Psoas muscle (tissue), 2 donors: ENCODE results near the genes NANP and DEFB115.

DNA sequence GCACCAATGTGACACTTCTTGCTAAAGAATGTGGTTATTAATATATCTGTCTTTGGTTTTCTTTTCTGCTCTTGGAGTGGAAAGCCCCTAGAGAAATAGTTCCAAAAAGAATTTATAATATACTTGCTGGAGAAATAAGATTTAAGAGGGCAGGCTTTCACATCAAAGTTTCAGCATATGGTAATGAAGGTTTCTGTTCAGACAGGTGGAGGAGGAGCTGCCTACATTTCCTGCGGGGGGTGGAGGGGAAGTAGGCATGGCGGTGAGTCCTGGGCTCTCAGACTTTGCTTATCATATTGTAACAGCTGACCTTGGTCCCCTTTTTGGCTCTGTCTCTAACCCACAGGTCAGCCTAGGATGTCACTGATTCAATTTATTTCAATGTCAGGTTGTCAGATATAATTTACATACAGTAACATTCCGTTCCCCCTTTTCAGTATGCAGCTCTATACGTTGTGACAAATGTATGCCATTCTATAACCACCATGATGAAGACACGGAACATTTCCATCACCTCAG lies 77.5 kb upstream of the GGTLC1 start:
- PRO-cap, 2 experiments, result no peak in any of the 2 experiments

DNA sequence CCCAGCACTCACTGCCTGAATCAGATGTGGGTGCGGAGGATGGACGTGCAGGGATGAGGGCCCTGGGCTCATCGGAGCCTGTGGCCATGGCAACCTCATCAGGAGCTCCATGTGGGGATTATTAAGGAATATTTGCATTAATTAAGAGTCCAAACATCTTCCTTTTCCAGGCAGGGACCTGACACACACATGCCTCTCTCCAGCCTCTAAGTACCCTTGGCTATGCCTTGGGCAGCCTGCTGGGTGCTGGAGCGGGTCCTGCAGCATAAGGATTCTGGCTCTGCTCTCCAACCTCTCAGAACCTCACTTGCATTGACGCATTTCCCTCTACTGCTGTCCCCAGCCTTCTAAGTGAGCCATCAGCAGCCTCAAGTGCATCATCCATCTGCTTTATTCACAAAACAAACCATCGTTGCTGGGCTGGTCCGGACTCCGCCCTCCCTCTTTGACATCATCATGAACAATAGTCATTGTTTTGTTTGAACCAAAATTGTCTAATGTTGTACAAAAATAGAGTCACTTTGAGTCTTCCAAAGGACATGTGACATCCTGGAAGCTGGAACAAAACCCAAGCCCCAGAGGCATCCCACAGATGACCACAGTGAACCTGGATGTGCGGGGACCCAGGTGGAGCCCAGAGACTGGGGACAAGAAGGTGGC lies 229.9 kb downstream of the SYNDIG1 start:
- PRO-cap, 2 experiments, result no peak in any of the 2 experiments

DNA sequence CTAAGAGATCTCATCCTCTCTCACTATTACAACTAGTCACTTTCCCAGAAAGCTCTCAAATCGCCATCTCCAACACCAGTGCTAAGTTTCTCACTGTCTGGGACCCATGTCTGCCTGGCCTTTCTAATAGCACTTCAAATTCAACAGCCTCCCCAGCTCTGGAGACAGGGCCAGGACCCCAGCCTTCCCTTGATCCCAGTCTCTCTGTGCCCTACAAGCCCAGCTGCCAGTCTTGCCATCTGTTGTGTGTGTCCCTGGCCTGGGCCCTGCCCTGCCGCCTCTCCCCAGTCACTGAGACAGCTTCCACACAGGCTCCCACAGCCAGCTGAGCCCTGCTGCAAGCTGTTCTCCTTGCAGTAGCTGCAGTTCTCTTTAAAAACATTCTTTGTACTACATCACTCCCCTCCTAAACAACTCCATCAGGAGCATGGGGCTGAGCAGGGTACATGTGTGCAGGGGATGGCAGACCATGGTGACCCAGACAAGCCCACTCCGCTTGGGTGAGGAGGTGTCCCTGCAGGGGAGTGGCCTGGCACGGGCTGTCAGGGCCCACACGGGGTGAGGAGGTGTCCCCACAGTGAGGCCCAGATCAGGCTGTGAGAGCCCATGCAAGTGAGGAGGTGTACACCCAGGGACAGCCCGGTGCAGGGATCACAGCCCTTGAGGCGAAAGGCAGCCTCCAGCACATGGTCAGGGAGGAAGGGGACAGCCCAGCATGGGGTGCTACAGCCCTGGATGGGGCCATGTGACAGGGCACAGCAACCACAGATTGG lies 16.1 kb downstream of the CST7 start:
- PRO-cap, 2 experiments, result no peak in any of the 2 experiments

- PRO-cap, 2 experiments, result no peak in any of the 2 experiments
Measured at GRCh38 chr20:24988945-24989582, 3.5 kb downstream of the APMAP start.

GRCh38 chr20:25030578-25030937 lies 27.4 kb downstream of the ACSS1 start:
- PRO-cap, 2 experiments, result no peak in any of the 2 experiments

- PRO-cap, 2 experiments, result no peak in any of the 2 experiments
Measured at GRCh38 chr20:25178680-25179200, 16.8 kb upstream of the ENTPD6 start.

DNA sequence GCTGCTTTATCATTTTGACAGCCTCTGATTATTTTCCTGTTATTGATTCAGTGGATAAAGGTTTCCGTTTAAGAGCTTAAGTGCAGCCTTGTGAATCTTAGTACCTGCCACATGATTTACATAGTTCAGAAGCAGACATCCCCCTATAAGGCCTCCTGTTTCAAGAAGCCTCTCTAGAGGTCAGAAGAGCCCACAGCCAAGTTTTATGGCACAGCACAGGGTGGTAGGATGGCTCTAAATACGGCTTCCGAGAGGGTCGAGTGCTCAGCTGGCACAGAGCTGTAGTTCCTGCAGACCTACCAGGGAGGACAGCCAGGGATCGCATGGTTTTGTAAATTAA lies 17.6 kb upstream of the PYGB start:
- PRO-cap, 2 experiments, result no peak in any of the 2 experiments

GRCh38 chr20:25247049-25247875 lies 623 bp upstream of the PYGB start:
- PRO-cap, 2 experiments, result no peak in any of the 2 experiments

DNA sequence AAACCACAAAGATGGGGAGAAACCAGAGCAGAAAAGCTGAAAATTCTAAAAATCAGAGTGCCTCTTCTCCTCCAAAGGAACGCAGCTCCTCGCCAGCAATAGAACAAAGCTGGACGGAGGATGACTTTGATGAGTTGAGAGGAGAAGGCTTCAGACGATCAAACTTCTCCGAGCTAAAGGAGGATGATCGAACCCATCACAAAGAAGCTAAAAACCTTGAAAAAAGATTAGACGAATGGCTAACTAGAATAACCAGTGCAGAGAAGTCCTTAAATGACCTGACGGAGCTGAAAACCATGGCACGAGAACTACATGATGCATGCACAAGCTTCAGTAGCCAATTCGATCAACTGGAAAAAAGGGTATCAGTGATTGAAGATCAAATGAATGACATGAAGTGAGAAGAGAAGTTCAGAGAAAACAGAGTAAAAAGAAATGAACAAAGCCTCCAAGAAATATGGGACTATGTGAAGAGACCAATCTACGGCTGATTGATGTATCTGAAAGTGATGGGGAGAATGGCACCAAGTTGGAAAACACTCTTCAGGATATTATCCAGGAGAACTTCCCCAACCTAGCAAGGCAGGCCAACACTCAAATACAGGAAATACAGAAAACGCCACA lies 13.7 kb downstream of the PYGB start:
- PRO-cap, 2 experiments, result no peak in any of the 2 experiments

GRCh38 chr20:25281612-25282259 lies 33.9 kb downstream of the PYGB start:
- PRO-cap, 2 experiments, result no peak in any of the 2 experiments

DNA sequence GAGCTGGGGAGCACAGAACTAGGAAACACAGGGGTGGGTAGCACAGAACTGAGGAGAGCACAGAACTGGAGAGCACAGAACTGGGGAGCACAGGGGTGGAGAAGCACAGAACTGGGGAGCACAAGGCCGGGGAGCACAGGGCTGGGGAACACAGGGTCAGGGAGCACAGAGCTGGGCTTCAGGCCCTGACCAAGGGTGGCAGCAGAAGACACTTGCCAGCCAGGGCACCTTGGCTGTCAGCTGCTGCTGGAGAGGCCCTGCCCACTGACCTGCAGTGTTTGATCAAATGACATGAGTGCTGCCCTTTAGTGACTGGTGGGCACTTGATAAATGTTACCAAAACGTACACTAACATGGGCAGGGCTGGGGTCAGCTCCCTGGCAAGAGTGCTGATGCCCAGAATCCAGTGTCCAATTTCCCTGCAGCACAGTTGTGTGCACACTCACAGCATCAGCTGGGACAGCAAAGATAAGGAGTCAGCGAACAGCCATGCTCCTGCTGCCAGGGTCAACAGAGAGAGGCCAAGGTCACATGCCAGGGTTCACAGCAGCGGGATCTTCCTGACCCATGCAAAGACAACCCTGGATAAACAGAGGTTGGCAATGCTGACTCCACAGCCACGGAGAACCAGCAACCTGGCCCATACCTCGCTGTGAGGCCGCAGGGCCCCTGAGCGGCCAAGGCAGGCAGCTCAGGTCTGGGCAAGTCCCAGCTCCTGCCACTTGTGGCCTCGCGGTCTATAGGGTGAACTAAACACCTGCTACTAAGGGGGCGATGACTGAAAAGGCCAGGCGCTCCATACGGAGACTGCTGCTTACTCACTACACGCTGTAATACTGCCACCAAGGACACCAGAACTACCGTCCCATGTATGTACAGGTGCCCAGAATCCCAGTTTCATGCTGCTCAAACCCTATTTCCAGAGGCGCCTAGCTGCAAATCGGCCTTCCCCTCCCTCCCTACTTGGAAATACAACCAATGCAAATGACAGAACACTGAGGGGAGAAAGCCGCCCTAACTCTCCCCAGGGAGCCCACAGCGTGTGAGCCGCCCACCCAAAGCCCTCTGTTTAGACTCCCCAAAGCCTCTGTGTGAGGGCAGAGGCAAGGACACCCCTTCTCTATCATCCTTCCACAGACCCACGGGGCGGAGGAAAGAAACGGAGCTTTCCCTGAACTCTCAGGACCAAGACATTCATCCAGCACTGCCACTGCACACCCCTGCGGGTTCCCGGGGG lies 46.2 kb downstream of the NINL start:
- PRO-cap, 2 experiments, result no peak in any of the 2 experiments

- PRO-cap, 2 experiments, result no peak in any of the 2 experiments
Measured at GRCh38 chr20:25584460-25584718, 942 bp downstream of the NINL start.

GRCh38 chr20:25623367-25624343 lies at the start of gene NANP:
Gene NANP, minus strand, starts transcription at chr20:25624014.
- PRO-cap, 2 experiments, result peak in 2 of 2 experiments; most common plus-strand start chr20:25624138 (in 1); most common minus-strand start chr20:25623979 (in 1)

DNA sequence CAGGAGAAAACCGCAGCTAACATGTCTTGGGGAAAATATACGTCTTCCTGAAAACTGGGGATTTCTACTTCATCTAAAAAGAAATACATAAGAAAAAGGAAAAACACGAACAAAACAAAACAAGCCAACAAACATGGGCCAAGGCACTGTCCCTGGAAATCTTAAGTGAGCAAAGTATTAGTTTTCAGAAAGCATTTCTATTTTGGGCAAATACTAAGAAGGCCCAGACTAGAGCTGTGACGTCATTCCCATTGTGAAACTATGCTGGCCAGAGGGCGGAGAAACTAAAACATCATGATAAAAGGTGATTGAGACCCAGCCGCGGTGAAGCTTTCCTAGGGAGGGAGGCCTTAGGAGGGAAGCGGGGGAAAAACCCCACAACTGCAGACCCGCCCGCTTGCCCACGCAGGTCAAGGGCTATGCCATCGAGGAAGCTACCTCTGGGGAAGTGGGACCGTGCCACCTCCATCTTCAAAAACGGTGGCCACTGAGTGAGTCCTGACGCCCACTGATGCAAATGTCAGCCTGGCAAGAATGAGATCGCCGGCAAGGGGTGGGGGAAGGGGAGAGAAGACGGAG lies 1504.8 kb upstream of the DEFB115 start:
- PRO-cap, 2 experiments, result no peak in any of the 2 experiments

- PRO-cap, 2 experiments, result no peak in any of the 2 experiments
Measured at GRCh38 chr20:30500034-30500510, 757.4 kb upstream of the DEFB115 start.

DNA sequence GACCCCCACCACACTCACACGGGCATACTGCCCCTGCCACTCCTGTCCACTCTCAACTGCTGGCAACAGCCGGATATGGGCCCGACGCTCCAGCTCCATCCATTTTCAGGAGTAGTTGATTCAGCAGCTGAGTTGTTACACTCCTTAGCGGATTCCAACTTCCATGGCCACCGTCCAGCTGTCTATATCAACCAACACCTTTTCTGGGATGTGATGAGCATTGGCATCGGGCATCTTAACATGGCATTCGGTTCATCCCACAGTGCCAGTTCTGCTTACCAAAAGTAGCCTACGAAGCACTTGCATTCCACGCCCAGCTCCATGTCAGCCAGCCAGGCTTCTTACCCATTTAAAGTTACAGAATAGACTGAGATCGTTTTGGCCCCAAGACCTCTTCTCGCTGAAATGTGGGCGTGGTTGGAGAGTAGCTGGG lies 743.2 kb upstream of the DEFB115 start:
- PRO-cap, 2 experiments, result no peak in any of the 2 experiments

- PRO-cap, 2 experiments, result no peak in any of the 2 experiments
Measured at GRCh38 chr20:30811808-30812236, 445.6 kb upstream of the DEFB115 start.

- PRO-cap, 2 experiments, result no peak in any of the 2 experiments
Measured at GRCh38 chr20:31257489-31257961, at the start of gene DEFB115. Gene DEFB115, plus strand, starts transcription at chr20:31257664.

DNA sequence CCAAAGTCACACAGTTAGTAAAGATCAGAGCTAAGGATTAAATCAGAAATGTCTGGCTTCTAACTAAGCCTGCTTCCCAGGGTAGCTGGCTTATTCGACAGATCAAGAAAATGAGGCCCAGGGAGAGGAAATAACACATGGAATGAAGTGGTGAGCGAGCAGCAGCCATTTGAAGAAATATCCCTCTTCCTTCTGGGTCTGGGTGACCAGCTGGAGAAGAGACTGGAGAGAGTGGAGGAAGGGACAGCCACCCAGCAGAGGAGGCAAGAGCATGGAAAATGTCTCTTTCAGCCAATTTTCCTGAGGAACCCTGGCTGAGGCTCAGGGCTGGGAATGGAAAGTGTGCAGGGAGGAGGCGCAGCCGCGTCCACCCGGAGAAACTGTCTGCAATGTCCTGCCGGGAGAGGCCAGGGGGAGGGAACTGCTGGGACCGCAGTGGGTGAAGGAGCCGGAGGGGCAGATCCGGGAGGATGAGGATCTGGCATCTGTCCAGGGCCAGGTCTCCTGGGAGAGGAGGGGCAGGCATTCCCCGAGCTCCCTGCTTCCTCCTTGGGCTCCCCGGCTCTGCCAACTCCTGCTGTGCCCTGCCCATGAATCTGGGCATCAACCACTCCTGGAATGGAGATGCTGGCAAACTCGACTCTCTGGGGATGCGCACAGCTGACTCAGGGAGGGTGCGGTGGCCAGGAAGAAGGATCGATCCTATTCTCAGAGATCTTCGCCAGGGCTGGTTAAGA lies 17.5 kb upstream of the HM13 start:
- PRO-cap, 2 experiments, result no peak in any of the 2 experiments

DNA sequence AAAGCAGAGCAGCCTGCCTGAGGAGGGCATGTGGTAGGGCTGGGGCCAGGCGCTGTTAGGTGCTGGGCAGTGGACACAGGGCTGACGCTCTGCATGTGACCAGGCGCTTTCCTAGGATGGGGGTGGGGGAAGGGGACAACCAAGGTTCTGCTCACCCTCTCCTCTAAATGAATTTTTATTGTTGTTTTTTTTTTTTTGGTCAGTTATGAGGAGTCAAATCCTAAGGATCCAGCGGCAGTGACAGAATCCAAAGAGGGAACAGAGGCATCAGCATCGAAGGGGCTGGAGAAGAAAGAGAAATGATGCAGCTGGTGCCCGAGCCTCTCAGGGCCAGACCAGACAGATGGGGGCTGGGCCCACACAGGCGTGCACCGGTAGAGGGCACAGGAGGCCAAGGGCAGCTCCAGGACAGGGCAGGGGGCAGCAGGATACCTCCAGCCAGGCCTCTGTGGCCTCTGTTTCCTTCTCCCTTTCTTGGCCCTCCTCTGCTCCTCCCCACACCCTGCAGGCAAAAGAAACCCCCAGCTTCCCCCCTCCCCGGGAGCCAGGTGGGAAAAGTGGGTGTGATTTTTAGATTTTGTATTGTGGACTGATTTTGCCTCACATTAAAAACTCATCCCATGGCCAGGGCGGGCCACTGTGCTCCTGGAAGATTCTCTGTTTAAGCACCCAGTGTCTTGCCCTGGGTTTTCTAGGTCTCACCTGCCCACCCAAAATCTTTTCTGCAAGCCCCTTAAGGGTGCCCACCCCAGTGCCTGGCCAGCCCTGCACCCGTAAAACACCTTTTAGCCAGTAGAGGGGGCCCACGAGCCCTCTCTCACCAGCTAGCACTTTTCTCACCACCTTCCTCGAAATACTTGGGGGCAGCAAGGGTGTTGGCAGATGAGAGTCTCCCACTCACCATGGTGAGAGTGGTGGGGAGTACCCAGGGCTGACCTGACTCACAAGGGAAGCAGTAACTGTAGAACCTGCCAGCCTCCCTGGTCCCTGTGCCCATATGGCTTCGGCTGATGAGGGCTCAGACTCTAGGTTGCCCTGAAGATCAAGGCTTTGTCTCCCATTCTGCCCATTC lies 22.1 kb downstream of the MCTS2 start:
- PRO-cap, 2 experiments, result no peak in any of the 2 experiments